ENCODE measurements around a stretch of chr13.

- CAGE, long polyA plus RNA, result no peak
- RRBS, result no CpG with 5 or more reads among the region's 25 CpGs
Measured at GRCh38 chr13:73061854-73063080, 3.5 kb downstream of the KLF5 start.

DNA sequence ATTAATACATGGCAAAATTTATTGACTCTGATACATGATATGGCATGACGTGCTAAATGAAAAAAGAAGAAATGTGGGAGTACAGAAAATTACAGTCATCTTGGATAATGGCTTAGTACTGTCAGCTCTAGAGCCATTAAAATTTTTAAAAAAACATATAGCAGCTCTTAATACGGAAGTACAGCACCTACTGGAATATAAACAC lies 4.5 kb downstream of the KLF5 start:
- CAGE, long polyA plus RNA, result no peak
- RRBS, result no CpG with 5 or more reads among the region's 2 CpGs

- CAGE, long polyA plus RNA, result no peak
- RRBS, result no CpG with 5 or more reads among the region's 4 CpGs
Measured at GRCh38 chr13:73169834-73170425, 111.1 kb downstream of the KLF5 start.

GRCh38 chr13:73290916-73291272 lies 232.1 kb downstream of the KLF5 start:
- CAGE, long polyA plus RNA, result no peak
- RRBS, result no CpG with 5 or more reads among the region's 4 CpGs

DNA sequence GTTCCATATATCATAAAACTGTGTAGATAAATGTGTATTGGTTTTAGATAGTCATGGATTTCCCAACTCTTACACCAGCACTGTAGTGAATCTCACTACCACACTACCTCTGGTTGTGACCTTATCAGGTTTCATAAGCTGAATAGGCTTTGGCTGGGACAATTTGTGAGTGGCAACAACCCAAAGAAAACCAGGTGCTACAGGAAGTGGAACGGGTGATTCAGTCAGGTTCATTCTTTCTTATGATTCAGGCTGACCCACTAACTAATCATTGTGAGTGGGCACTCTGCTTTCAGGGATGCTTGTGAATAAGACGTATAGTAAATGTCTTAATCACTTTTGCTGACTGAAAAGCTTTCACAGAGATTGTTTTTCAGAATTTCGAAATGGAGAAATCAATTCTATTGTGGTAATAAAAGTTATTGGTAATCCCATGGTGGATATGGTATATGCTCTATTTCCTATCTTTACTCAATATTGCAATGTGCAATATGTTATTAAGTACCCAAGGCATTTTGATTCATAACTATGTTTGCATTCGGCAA lies 362.8 kb downstream of the KLF5 start:
- CAGE, long polyA plus RNA, result no peak
- RRBS, result no CpG with 5 or more reads among the region's 4 CpGs

- CAGE, long polyA plus RNA, result no peak
- RRBS, result no CpG with 5 or more reads among the region's 6 CpGs
Measured at GRCh38 chr13:73821363-73822014, 762.7 kb downstream of the KLF5 start.

- CAGE, long polyA plus RNA, result no peak
- RRBS, result no CpG with 5 or more reads among the region's 4 CpGs
Measured at GRCh38 chr13:73907426-73908168, 848.8 kb downstream of the KLF5 start.

DNA sequence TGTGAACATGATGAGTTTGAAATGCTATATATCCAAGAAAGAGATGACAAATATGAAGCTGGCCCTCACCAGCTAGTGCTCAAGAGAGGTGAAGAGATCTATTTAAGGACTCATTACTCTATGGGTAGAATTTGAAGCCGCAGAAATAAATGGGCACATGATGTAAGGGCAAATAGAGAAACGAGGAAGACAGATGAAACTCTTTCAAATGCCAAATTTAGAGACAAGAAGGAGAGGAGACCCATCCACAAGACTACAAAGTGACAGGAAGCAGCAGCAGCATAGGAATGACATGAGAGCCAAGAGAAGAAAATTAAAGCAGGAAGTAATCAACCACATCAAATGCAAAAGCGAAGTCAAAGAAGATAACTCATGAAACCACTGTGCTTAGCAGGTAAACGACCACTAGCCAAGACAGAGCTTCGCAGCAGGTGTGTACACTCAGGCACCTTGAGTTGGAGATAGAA lies 1011.1 kb downstream of the KLF5 start:
- CAGE, long polyA plus RNA, result no peak
- RRBS, result no CpG with 5 or more reads among the region's 5 CpGs

DNA sequence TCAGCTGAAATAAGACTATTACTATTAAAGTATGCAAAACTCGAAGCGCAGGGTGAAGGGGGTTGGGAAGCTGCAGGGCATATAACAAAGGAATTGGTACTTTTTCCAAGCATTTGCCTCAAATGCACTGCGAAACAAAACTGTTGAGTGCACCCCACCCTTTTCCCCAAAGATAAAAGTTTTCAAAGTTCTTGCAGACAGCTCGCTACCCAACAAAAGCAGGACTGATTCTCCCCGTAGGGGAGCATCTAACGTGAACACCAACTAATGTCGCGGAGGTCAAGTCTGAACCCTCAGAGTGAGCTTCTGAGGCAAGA lies 1073.8 kb downstream of the KLF5 start:
- CAGE, long polyA plus RNA, result no peak
- RRBS, result no CpG with 5 or more reads among the region's 8 CpGs

DNA sequence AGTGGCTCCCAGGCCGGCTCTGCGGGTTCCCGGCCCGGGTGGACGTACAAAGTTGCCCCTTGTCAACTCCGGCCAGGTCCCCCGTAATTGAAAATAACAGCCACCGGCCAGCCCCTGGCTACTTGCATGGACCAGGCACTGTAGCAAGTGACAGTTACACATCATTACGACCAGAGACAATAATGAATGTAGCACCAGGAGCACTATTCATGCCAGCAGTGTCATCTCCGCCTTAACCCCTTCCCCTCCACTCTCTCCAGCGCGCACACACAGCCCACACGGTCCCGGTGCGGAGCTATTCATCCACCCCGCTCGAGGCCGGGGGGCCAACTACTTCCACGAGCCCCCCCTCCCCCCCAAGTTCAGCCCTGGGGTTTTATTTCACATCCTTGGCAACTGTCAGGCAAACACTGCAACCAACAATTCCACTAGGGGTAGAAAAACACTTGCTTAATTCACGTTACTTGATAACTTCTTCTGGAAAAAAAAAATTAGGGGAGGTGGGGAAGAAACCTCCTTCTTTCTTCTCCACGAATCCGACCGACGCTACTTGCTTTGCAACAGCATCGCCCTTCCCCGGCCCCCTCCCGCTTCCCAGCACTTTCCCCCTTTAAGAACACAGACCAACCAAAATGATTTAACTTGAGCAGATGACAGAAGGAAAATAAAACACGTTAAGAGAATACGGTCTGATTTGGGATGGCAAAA lies 1074.3 kb downstream of the KLF5 start:
- CAGE, long polyA plus RNA, result no peak
- RRBS, result no CpG with 5 or more reads among the region's 29 CpGs

DNA sequence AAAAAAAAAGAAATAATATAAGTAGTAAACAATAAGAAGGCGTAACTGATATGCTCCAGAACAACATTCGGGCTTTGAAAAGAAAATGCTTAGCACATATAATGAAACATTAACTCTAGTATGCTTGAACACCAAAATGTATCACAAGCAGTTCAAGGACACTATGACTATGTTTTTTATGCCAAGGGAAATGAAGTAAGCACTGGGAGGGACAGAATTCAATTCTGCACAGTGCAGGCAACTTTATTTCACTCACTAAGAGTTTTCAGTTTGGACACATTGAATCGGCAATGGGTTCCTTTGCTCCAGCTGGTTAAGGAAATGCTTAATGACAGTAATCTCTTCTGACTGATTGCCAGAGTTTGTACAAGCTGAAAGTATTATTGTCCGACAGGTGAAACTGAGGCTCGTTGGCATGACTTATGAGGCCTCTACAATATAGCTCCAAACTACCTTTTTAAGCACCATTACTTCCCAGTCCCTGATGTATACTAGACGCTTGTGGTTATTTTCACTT lies 178.6 kb downstream of the TBC1D4 start:
- CAGE, long polyA plus RNA, result no peak
- RRBS, result no CpG with 5 or more reads among the region's 6 CpGs

- CAGE, long polyA plus RNA, result no peak
- RRBS, result no CpG with 5 or more reads among the region's 6 CpGs
Measured at GRCh38 chr13:75443488-75444140, 38.4 kb downstream of the TBC1D4 start.

GRCh38 chr13:75452303-75453230 lies 29.4 kb downstream of the TBC1D4 start:
- CAGE, long polyA plus RNA, result no peak
- RRBS, result no CpG with 5 or more reads among the region's 9 CpGs

GRCh38 chr13:75458119-75458835 lies 23.7 kb downstream of the TBC1D4 start:
- CAGE, long polyA plus RNA, result no peak
- RRBS, result no CpG with 5 or more reads among the region's 10 CpGs

DNA sequence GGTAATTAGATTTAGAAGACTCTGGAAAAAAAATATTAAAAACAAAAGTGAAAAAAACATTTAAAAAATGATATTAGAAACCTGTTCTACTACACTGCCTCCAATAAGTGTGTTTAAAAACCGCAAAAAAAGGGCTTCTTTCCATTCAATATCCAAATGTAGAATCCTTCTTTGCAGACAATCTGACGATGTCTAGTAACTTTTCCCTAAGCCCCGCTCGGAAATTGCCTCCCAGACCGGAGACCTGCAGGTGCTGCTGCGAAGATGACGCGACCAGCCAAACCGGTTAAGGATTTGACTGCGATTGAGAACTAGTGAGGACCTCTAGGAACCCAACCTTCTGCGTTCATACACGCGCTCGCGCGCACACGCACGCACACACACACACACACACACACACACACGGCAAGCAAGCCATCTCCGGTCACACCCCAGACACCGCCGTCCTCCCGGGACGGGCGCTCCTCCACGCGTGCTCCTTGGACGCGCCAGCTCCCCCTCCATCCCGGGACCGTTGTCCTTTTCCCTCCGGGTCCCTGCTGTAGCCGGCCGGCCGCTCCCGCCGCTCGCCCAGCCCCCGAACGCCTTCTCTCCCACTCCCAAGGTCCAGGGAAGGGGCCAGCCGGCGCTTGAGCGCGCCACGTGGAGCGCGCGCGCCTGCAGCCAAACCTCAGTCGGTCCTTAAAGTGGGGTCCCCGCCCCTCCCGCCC lies 1.3 kb downstream of the TBC1D4 start:
- CAGE, long polyA plus RNA, result no peak
- RRBS, result 2% methylated on average over 21 of the region's 52 CpGs

DNA sequence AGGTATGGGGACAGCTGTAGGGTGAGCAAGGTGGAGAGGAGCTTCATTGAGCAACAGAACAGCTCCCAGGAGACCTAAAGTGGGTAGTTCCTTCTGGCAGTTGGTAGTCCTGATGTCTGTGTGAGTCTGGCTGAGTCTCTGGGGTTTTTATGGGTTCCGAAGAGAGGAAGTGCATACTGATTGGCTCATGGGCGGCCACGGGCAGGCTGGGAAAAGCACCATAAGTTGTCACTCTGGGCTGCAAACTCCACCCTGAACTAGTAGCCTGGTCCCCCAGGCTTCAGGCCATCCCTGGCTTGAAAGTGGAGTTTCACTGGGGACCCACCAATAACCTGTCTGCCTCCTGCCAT lies 25.7 kb upstream of the TBC1D4 start:
- CAGE, long polyA plus RNA, result no peak
- RRBS, result no CpG with 5 or more reads among the region's 3 CpGs

- CAGE, long polyA plus RNA, result no peak
- RRBS, result no CpG with 5 or more reads among the region's 2 CpGs
Measured at GRCh38 chr13:75724616-75725051, 88.5 kb downstream of the LMO7 start.

GRCh38 chr13:75841493-75842001 lies 205.4 kb downstream of the LMO7 start:
- CAGE, long polyA plus RNA, result no peak
- RRBS, result no CpG with 5 or more reads among the region's 9 CpGs

GRCh38 chr13:75857795-75858817 lies 222.0 kb downstream of the LMO7 start:
- CAGE, long polyA plus RNA, result no peak
- RRBS, result no CpG with 5 or more reads among the region's 8 CpGs

DNA sequence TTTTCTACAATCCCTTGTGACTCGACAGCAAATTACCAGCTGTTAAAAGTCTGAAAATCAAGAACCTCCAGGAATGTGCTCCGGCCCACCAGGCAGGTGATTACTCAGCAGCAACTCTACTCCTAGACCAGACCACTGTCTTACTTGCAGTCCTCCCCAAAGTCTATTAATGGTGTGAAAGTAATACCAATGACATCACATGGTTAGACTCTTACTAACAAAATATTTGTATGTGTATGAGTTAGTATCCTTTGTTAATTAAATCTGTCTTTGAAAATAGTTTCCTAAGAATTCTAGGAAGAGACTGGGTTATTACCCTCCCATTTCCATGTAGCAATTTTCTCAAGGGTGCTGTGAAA lies 362.2 kb downstream of the KCTD12 start:
- CAGE, long polyA plus RNA, result no peak
- RRBS, result no CpG with 5 or more reads among the region's 2 CpGs